Colic lymph node (tissue), 1 donor: Measurements from ENCODE around the gene PTGFRN.

GRCh38 chr1:115838198-115838787 is 2.6 kb downstream of the NHLH2 start:
- PRO-cap: no peak

- PRO-cap: no peak
Observed at GRCh38 chr1:115838788-115839865, 1.8 kb downstream of the NHLH2 start.

- PRO-cap: no peak
Observed at GRCh38 chr1:115977444-115978196, 1.3 kb downstream of the SLC22A15 start.

- PRO-cap: no peak
Observed at GRCh38 chr1:116145921-116146234, 34.7 kb downstream of the MAB21L3 start.

DNA sequence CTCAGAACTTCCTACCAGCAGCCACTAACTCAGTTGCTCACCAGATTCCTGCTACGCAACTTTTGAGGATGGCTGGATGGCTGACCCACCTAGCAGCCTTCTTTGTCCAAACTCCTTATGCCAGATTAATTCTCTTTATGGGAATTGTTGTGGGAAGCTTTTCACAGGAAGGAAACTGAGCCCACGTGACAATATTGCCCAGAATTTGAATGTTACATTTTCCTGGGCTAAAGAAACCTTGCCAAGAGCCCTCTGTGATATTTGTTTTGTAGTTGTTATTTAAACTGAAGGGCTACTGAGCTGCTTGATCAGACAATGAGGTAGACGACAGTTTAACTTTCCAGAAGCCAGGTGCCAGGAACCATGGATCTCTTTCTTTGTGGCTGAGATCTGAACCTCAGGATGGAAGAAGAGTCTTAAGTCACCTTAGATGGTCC is 85.5 kb upstream of the ATP1A1 start:
- PRO-cap: no peak

DNA sequence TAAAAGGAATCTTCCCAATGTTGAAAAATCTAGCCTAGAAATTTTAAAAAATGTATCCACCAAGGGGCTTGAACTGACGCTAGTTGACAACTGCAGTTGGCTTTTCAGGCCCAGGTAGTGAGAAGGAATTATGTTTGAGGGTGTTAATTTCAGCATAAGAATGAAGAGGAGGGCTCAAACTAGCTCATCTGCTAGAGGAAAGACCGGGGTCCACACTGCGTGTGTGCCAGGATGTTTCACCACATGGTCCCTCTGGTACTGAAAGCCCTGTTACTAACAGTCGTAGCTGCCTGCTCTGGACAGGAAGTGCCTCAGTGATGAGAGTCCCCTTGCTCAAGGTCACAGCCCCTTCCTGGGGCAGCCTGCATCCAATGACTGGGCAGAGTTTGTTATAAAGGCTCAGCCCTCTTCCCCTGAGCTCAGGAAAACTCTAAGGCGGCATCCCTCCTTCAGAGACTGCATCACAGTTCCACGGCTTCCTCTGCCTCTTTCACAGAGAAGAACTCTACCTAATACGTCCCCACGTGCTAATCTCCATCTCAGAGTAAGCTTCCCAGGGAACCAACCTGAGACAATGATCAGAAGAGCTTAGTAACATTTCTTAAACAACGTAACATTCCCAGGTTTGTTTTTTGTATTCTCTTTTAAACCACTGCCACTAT is 38.2 kb upstream of the ATP1A1 start:
- PRO-cap: no peak

GRCh38 chr1:116361513-116362598 is 11.2 kb upstream of the ATP1A1 start:
- PRO-cap: no peak

DNA sequence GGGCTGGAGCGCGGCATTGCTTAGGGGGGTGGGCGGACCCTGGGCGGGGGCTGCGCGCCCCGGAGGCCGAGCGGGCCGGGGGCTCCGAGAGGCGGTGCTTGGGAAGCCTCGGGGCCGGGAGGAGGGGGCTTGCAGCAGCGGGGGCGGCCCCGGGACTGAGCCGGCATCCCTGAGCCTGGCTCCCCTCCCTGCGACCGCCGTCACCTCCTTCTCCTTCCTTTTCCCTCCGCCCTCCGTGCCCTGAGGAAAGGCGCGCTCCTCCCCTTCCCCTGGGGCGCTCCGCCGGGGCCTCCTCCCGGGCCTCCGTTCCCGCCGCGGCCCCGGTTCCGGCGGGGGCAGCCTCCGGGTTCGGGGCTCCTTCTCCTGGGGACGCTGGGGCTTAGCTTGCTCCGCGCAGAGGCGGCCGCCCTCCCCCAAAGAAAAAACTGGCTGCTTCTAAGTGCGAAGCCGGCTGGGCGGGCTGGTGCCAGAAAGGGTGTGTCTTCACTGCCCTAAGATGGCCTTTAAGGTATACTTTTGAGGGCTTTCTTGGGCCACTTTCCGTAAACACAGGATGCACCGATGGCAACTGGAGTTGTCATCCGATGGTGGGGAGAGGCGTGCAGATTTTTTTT is 797 bp downstream of the ATP1A1 start:
- PRO-cap: bidirectional peak, plus-strand start at position 531 of the sequence, minus-strand start at position 222 of the sequence

DNA sequence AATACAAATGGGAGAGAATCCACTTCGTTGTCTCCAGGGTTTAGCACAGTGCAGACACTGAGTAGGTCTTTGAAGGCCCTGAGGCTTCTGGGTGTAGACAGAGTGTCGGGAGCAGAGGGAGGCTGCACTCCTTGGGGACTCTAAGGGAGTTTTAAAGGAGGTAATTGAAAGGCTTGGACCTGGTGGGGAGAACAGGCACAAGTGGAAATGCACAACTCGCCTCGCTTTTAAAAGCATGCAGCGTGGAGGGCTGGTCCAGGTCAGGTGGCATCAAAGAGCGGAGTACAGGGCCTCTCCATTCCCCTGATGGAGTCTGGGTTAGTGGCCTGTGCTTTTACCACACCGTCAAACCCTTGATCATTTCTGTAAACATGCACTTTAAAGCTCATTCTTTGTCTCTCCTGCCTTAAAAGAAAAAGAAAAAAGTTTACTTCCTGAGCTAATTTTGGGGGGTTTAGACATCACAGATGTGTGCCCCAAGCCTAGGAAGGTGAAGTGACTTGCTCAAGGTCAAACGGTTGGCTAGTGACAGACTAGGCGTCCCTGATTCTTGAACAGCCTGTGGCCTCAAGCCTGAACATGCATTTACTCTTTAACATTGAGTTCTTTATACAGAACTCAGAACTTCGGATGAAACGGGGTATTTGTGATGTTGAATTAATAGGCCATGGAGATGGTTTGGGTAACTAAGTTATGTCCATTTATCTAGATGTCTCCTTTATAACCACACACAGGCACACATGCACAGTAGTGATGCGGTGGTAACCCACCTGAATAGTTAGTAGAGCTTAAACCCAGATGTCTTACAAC is 1.9 kb downstream of the ATP1A1 start:
- PRO-cap: bidirectional peak, plus-strand start at position 258 of the sequence, minus-strand start at position 203 of the sequence; bidirectional peak, plus-strand start at position 348 of the sequence, minus-strand start at position 349 of the sequence

GRCh38 chr1:116389946-116390494 is 17.0 kb downstream of the ATP1A1 start:
- PRO-cap: no peak

- PRO-cap: no peak
Observed at GRCh38 chr1:116400588-116401297, 27.7 kb downstream of the ATP1A1 start.

- PRO-cap: no peak
Observed at GRCh38 chr1:116531759-116532529, 38.9 kb downstream of the CD58 start.

DNA sequence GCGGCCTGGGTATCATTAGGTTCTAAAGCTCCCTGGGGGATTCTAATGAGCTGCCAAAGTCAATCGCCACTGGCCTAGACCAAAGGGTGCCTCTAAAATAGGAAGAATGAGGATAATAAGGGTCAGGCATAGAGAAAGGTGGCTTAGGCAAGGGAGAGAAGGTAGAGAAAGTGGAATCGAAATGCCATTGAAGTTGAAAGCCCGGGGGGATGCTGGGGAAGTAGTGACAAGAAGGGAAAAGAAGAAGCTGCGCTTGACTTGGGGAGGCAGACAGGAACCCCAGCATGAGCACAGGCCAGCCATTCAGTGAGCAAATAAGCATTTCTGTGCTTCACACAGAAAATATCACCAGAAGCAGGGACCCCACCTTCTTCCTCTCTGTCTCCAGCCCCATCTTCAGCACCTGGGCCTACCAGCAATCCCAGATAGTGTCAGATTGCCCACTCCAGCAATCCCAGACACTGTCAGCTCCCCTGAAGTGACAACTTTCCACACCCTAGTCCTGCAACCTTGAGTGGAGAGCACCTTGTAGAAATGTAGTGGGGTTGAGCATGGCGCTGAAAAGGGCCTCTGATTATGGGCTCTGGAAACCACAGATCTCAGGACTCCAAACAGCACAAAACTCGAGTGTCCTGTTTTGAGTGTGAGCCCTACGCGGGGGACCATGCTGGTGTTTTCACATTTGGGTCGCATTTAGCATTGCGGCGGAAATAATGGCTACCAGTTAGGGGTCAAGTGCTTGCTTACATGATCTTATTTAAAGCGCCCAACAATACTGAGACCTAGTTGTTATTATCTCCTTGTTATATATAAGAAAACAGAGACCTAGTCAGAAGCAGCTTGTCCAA is 1.6 kb downstream of the CD2 start:
- PRO-cap: bidirectional peak, plus-strand start at position 256 of the sequence, minus-strand start at position 286 of the sequence; unidirectional peak, minus-strand start at position 695 of the sequence

- PRO-cap: bidirectional peak, plus-strand start at chr1:116767251, minus-strand start at chr1:116767176
Observed at GRCh38 chr1:116767045-116767589, 12.9 kb downstream of the CD2 start.

- PRO-cap: bidirectional peak, plus-strand start at chr1:116909923, minus-strand start at chr1:116909616
Observed at GRCh38 chr1:116909428-116910317, at the start of gene PTGFRN. Gene PTGFRN (plus strand): TSS chr1:116909916.

- PRO-cap: no peak
Observed at GRCh38 chr1:117092977-117093750, 28.4 kb downstream of the TRIM45 start.

DNA sequence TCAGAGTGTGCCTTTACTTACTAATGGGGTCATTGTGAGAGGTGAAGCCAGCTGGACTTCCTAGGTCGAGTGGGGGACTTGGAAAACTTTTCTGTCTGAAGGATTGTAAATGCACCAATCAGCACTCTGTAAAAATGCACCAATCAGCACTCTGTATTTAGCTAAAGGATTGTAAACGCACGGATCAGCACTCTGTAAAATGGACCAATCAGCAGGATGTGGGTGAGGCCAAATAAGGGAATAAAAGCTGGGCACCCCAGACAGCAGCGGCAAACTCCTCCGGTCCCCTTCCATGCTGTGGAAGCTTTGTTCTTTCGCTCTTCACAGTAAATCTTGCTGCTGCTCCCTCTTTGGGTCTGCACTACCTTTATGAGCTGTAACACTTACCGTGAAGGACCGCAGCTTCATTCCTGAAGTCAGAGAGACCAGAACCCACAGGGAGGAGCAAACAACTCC is 38.0 kb downstream of the VTCN1 start:
- PRO-cap: no peak

DNA sequence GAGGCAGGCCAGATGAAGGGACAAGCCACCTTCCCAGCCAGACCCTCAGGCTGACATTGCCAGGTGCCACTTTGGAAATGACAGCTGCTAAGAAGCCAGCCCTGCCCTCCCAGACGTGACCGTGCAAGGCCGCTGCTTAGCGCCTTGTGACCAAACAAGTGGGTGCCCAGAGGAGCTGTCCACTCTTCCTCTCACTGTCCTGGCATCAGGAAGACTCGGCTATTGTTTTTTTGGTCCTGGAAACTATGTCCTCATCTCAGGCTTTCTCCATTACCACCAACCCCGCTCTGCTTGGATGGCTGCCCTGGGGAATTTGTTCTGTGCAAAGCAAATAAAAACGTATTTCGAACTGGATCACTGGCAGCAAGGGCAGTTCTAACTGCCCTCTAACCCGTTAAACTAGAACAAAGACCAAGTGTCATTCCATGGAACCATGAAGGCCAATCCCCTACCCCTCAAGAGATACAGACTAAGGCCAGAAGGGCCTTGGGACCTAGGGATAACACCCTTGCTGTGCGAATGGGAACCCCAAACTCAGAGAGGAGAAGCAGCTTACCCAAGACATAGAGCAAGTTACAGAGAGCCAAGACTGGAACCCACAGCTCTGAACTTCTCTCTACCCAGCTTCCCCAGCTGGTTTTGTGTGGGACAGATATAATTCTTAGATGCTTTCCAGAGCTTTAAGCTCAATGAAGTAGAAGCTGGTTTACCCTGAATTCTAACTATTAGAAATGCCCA is 13.6 kb upstream of the TENT5C start:
- PRO-cap: no peak

DNA sequence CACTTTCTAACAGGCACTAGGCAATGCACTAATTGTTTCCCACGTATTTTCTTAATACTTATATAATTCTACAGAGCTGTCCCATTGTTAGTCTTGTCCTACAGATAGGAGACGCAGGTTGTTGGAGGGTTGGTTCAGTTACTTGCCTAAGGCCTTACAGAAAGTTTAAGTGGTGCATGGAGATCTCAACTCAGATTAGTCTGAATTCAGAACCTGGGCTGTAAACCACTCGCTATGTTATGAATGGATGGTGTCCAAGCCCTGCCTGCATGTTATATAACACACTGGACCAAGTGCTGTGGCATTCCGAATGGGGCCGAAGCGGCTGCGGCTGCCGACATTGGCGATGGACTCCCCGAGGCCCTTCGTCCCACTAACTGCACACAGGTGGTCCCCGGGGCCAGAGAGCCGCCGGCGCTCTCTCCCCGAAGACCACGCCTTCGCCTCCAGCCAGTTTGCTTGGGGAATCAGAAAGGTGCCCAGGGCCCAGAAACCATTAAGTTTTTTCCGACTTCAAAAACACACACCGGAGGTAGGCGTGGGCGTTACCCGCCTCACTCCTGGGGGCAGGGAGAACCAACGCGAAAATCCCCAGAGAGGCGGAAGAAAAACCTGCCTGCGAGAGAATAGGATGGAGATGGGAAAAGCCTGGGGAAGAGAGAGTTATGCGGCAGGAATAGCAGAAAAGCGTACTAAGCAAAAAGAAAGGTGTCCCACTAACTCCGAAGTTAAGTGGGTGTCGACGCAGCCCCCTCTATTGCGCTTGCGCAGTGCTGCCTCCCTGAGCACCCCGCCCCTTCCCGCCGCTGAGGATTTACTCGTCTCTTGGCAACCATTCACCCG is 597 bp upstream of the TENT5C start:
- PRO-cap: unidirectional peak, plus-strand start at position 304 of the sequence; unidirectional peak, minus-strand start at position 498 of the sequence; bidirectional peak, plus-strand start outside the sequence, minus-strand start at position 730 of the sequence

- PRO-cap: bidirectional peak, plus-strand start at chr1:117658930, minus-strand start at chr1:117658891
Observed at GRCh38 chr1:117658760-117659342, 53.0 kb downstream of the TENT5C start.